Diencephalon (tissue), 2 donors: ENCODE measurements around a stretch of chr7.

GRCh38 chr7:153695-154311 lies 38.6 kb upstream of the FAM20C start:
- RAMPAGE, long total RNA: no peak

DNA sequence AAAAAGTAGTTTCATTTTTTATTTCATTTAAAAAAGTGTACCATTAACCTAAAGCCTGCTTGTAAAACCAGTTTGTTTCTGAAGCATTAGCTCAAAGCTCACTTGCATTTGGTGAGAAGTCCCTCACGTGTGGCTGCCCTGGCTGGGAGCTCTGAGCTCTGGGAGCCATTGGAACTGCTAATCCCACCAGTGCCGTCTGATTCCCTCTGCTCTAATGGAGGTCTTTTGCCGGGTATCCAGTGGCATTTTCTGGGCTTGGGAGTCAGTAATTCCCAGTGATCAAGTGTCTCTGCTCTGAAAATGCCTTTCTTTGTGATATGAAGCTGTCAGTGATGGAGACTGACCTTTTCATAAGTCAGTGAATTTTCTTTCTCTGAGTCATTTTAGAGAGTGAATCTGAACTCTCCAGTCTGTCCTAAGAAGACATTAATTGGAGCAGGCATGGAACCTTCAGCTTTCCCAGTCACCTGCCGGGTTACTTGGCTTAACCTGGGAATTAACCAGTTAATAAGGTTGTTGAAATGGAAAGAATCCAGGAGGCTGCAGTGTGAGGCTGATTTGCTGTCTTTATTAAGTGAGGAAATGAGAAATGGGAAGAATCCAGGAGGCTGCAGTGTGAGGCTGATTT lies 36.8 kb upstream of the FAM20C start:
- RAMPAGE, long total RNA: no peak

DNA sequence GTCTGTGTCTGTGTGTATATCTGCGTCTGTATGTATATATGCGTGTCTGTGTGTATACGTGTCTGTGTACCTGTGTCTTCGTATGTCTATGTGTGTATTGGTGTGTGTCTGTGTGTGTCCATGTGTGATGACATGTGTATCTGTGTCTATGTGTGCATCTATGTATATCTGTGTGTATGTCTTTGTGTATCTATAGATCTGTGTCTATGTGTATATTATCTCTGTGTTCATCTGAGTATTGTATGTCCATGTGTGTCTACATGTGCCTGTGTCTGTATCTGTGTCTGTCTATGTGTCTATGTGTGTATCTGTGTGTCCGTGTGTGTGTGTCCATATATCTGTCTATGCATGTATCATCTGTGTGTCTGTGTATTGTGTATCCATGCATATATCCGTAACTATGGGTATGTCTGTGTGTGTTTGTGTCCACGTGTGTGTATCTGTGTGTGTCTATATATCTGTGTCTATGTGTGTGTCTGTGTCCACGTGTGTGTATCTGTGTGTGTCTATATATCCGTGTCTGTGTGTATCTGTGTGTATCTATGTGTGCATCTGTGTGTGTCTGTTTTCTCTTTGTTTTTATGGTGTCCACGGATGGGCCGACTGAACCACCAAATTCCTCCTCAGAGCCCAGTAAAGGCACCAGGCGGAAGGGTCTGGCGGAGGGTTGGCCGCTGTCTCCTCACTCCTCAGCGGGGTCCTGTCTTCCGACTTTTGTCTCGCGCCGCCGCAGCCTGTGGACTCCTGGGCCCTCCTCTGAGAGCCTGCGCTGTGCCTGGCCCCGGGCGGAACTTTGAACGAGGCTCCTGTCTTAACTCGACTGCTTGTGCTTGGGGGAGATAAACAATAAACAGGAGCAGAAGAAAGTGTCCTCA lies 2.5 kb upstream of the FAM20C start:
- RAMPAGE, long total RNA: no peak

DNA sequence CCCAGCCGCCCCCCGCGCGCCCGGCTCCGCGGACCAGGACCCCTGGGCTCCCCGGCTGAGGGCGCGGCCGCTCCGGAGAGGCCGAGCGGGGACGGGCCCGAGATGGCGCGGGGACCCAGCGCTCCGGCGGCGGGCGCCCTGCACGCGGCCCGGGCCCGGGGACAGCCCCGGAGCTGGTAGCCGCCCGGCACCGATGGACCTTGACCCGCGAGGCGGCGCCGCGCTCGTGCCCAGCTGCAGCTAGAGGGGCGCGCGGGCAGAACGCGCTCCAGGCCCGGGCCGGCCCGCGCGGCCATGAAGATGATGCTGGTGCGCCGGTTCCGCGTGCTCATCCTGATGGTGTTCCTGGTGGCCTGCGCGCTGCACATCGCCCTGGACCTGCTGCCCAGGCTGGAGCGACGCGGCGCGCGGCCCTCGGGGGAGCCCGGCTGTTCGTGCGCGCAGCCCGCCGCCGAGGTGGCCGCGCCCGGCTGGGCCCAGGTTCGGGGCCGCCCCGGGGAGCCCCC lies 588 bp downstream of the FAM20C start:
- RAMPAGE, long total RNA: no peak

DNA sequence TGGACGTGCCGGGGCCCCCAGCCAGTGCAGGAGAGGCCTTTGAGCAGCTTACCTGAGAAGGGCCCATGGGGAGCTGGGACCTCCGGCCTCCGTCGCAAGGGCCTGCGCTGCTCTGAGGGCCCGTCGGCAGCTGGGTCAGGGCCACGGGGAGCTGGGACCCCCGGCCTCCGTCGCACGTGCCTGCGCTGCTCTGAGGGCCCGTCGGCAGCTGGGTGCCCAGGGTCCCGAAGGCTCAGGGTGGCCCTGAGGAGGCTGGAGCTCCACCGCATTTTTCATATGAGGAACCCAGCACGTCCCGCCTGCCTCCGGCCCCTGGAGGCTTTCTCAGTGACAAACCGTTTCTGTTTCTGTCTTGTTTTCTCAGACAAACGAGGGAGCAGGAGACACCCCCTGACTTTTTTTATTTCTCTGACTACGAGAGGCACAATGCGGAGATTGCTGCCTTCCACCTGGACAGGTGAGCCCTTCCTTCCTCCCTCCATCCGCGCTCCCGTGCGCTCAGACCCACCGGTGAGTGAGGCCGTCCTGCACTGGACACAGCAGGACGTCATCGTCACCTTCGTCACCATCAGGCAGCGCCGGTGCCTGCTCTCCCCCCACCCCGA lies 43.8 kb upstream of the FOXL3 start:
- RAMPAGE, long total RNA: no peak

GRCh38 chr7:252716-253674 lies 37.0 kb upstream of the FOXL3 start:
- RAMPAGE, long total RNA: no peak

- RAMPAGE, long total RNA: no peak
Measured at GRCh38 chr7:262215-263407, 27.4 kb upstream of the FOXL3 start.

GRCh38 chr7:294342-295077 lies 4.5 kb downstream of the FOXL3 start:
- RAMPAGE, long total RNA: no peak

- RAMPAGE, long total RNA: no peak
Measured at GRCh38 chr7:318291-319522, 28.7 kb downstream of the FOXL3 start.

DNA sequence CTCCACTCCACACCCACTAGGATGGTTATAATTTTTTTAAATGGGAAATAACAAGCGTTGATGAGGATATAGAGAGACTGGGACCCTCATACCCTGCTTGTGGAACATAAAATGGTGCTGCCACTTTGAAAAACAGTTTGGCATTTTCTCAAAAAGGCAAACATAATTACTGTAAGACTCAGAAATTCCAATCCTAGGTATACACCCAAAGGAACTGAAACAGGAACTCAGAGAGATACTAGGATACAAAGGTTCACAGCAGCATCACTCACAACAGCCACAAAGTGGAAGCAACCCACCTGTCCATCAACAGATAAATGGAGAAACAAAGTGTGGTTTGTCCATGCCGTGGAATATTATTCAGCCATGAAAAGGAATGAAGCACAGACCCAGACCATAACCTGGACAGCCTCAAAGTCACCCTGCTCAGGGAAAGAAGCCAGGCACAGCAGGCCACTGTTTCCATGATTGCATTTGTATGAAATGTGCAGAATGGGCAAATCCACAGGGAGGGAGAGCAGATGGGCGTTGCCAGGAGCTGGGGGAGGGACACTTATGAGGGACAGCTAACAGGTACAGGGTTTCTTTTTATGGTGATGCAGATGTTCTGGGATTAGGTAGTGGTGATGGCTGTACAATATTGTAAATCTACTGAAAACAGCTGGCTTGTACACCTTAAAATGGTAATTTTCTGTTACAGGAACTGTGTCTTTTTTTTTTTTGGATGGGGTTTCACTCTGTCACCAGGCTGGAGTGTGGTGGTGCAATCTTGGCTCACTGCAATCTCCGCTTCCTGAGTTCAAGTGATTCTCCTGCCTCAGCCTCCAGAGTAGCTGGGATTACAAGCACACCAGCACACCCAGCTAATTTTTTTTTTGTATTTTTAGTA lies 30.3 kb downstream of the FOXL3 start:
- RAMPAGE, long total RNA: no peak

DNA sequence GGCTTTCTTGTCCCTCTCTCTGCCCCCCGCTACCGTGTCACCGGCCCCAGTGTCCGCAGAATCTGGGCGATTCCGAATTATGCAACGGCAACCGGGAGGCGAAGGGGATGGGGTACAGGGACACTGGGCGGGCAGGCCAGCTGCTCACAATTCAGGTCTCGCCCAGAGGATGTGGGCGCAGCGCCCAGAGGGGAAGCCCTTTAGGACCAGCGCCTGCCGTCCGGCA lies 63.6 kb downstream of the FOXL3 start:
- RAMPAGE, long total RNA: no peak

- RAMPAGE, long total RNA: no peak
Measured at GRCh38 chr7:418777-419009, 101.0 kb downstream of the PDGFA start.

DNA sequence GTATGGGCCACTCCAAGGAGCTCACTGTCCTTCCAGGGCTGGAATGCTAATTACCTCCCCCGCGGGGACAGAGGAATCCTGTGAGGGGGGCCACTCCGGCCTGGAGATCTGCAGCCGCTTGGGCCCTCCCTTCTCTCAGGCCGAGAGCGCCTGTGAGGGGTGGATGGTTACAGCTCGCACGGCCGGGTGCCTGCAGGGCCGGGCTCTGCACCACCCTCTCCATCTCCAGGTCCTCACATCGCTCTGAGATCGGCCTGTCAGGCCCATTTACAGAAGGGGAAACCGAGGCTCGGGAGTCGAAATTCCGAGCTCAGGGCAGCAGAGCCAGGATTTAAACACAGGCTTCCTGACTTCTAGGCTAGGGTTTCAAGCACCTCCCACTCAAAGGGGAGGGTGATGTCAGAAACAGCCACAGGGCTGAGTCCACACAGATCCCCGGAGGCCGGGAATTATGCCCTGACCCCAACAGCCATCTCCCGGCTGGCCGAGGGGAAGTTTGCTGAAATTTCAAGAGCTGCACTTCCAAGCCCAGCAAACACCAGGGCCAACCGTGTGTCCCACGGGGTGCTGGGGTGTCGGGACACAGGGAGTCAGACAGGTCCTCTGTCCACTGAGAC lies 59.0 kb downstream of the PDGFA start:
- RAMPAGE, long total RNA: no peak

DNA sequence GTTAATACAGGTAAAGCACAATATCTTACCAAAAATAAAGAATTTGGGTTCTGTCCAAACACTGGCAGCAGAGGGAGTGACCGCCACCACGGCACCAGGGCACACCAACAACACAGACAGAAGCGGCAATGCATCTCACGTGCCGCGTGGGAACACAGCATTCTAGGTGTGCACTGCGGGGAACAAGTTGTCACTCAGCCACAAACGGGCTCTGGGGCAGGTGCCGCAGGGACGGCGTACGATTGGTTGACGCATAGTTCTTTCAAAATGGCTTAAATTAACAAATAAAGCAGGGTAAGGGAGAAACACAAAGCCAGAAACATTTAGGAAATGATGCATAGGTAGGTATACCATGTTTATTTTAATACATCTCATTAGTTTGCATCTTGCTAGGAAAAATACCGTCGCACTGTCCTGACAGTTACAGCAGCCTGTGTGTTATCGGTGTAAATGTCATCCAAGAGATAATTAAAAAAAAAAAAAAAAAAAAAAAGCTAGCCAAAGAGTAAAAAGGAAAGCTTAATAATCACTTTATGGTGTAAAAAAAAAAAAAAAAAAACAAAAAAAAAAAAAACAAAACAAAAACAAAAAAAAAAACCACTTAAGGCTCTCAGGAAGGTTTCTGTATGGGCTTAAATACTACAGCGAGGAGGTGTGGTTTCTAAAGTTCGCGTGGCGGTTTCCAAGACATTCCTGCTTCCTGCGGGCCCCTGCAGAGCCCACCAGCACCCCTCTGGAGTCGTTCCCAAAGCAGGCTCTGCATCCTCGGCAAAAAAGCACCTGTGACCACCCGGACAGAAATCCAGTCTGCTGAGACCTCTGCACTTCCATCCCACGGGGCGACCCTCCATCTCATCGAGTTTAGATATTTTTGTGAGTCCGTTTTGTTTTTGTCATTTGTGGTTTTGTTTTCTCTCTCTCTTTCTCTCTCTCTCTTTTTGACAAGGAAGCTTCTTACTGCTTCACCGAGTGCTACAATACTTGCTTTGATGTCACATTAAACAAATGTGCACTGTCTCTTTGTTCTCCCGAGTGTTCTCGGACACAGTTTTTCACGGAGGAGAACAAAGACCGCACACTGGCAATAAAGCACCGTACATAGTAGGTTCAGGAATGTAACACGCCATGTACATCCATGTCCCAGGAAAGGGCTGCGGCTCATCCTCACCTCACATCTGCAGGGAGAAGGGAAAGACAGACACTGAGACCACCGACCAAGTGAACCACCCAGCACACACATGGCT lies 21.8 kb downstream of the PDGFA start:
- RAMPAGE, long total RNA: no peak

- RAMPAGE, long total RNA: no peak
Measured at GRCh38 chr7:503549-504179, 16.0 kb downstream of the PDGFA start.

GRCh38 chr7:514793-515549 lies 4.7 kb downstream of the PDGFA start:
- RAMPAGE, long total RNA: no peak

DNA sequence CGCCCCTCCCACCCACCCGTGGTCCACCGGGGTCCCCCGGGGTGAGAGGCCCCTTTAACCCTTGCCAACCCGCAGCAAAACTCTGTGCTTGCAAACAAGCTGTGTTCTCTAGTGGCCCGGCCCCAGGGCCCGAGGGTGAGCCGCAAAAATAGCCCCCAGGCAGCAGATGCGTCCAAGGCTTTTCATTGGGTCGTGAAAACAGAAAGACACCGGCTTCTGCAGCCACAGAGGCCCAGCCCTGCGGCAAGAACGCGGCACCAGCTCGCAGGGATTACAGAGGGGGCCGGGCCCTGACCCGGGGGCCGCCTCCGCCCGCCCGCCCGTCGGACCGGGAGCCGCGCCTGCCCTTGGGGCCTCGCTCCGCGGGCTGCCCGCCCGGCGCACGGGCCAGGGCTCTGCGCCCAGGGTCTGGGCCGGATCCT lies 3.0 kb downstream of the PDGFA start:
- RAMPAGE, long total RNA: no peak

DNA sequence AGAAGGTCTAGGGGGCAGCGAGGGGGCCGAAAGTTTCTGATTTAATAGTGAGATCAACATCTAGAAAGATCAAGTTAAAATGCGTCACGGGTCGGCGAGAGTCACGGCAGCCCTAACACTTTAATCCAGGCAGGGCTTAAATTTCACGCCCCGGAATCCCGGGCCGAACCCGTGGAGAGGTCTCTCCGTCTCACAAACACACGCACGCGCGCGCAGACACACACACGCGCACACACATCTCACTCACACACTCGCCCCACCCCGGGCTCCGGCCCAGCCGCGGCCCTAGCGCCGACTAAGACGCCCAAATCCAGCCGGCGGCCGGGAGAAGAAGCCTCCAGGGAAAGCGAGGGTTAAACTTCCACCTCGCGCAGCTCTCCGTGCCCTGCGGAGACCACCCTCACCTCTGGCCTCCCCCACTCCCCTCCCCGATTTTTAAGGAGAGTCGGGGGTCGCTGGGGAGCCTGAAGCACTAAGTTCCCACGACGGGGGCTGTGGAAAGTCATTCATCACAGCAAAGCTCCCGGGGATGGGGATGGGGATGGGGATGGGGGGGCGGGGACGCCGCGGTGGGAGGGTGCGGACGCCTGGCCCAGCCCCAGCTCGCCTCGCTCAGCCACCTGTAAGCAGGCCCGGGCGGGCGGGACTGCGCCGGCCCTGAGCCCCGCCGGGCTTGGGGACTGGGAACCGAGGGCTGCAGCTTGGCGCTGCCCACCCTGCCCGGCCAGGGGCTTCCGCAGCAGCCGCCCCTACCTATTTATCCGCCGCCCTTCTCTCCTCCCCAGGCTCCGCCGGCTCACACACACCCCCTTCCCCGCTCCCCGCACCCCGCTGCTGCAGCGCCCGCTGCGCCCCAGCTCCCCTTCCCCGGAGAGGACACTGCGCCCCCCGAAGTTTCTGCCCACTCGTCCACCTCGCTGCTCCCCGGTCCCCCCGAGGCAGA lies 1.6 kb downstream of the PDGFA start:
- RAMPAGE, long total RNA: no peak

DNA sequence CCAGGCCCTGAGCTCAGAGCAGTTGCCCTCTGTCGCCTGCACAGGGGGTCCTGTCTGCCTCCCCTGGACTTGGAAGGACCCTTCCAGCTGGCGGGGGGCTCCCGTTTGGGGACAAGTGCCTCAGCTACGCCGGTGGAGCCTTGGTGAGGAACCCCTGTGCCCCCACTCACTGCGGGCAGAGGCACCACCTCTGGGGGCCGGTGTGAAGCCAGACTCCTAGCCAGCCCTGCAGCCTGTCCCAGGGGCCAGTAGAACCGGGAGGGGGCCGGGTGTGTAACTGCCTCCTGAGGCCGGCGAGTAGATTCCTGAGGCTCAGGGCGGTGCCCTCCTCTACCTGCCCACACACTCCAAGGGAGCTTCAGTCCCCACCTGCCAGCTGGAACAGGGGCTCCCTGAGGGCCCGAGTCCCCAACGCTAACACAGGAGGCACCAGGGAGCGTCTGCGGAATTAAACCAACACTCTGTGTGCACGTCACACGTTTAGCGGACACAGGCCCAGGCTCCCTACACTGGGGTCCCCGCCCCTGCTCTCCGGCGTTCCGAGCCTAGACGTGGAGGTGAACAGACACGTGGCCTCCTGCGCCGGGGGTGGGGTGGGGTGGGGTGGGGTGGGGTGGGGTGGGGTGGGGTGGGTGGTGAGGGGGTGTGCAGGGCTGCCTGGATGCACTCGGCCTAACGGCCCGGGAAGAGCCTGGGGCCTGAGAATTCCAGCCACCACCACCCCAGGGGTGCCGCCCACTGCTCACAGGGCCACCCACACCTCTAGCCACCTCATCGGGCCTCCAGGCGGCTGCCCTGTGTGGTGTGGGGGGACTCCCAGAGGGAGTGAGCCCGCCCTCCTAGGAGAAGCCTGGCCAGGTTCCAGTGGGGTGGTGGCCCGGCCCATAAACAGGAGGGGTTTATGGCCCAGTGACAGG lies 19.7 kb upstream of the PDGFA start:
- RAMPAGE, long total RNA: no peak

DNA sequence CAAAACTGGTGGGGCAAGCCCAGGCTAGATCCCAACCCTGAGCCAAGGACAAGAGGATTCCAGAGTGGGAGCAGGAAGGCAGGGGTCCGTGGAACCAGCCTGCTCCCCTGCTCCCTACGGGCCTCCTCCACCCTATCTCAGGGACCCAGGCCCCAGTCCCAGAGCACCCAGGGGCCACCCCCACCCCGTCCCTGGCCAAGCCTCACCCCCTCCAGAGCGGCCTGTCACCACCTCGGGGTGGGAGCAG lies 20.3 kb upstream of the PDGFA start:
- RAMPAGE, long total RNA: no peak